NT2/D1 (cell line): Measurements from ENCODE around the gene HK3.

DNA sequence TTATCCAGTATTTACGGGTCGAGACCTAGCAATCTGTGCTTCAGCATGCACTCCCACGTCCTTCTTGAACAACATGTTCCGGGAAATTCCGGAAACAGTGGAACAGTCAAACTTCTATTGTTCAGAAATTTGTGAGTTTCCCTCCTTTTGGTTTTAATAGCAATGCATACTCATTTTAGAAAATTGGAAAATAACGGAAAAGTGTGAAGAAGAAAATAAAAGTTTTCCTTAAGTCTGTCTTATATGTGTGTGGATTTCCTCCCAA, 490 bp upstream of the BOD1 start:
- RRBS, 2 experiments: no CpG with 5 or more reads among the region's 6 CpGs

DNA sequence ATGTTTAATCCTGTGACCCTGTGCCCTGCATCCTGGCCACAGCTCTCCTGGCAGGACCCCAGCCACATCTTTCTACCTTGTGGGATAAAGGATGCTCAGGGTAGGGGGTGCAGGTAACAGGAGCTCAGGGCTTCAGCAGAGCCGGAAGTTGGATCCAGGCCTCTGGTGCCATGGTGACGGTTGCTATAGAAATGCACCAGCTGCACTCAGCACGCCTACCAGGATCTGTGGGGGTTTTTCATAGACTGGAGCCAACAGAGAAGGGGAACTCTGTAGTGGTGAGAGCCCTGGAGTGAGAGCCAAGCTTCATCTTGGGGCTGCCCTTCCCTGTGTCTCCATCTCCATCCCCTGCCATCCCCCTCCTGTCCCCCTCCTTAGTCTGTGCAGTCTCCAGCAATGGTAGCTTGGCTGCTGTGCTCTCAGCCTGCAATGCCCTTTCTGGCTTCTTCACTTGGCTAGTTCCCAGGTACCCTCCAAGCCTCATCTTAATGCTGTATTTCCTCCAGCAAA, 27.5 kb upstream of the BOD1 start:
- RRBS, 2 experiments: no CpG with 5 or more reads among the region's 3 CpGs

GRCh38 chr5:173762872-173763286, 125.3 kb upstream of the CPEB4 start:
- RRBS, 2 experiments: no CpG with 5 or more reads among the region's 7 CpGs

- RRBS, 2 experiments: 89 to 95% methylated on average over 3 of the region's 7 CpGs
These were observed 62.9 kb upstream of the CPEB4 start for GRCh38 chr5:173825240-173825561.

GRCh38 chr5:173859638-173860088, 28.5 kb upstream of the CPEB4 start:
- RRBS, 2 experiments: no CpG with 5 or more reads among the region's 2 CpGs

- RRBS, 2 experiments: no CpG with 5 or more reads among the region's 2 CpGs
These were observed 20.5 kb downstream of the CPEB4 start for GRCh38 chr5:173908395-173909256.

- RRBS, 2 experiments: no CpG with 5 or more reads among the region's 3 CpGs
These were observed 121.5 kb downstream of the NSG2 start for GRCh38 chr5:174167074-174167278.

DNA sequence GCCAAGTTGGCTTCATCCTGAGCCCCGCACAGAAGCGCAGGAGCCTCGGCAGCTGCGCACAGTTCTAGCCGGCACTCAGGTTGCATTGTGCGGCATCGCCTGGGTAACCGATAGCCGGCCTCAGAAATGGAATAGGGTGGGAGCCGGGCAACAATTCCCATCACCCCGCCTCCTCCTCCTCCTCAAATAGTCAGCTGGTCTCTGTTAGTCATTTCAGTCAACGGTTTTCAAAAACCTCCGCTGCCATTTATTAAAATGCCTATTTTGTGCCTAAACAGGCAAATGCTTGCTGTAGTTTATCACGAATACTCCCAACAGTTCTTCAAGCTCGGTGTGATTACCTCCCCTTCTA, 15.8 kb upstream of the MSX2 start:
- RRBS, 2 experiments: 95 to 99% methylated on average over 3 of the region's 15 CpGs

DNA sequence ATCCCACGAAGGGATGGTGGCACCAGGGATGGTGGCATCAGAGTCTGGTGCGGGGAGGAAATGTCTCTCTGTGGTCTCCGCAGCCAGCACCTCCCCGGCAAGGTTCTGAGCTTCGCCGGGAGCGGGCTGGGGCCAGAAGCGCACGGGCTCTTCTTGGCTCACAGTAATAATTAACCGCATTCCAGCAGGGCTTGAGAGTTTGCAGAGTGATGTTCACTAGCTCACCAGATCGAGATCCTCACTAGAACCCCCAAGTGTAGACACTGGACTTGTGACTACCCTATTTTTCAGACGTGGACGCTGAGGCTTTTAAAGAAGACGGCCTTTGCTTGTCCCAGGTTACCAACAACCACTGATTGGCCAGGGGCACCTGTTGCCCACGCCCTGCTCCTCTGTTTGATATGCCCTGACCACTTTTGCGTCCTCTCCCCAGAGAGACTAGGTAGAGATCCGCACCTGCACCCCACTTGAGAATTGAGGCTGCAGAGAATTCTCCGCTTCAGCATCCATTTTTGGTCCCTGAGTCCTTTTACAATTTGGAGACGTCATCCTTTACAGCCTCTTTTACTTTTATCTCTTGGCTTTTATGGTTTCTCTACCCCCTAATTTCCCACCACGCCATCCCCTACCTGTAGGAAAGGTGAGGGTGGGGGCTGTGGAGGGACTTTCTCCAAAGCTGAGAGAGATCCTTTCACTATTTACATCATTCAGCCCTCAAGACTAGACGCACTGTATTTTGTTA, 1.4 kb downstream of the MSX2 start:
- RRBS, 2 experiments: 0 to 6% methylated on average over 3 of the region's 21 CpGs

GRCh38 chr5:175871851-175872389, 542 bp downstream of the CPLX2 start:
- RRBS, 2 experiments: 0 to 2% methylated on average over 9 to 17 of the region's 49 CpGs

- RRBS, 2 experiments: no CpG with 5 or more reads among the region's 16 CpGs
These were observed 51.9 kb downstream of the SIMC1 start for GRCh38 chr5:176289795-176290768.

GRCh38 chr5:176324323-176324729, 37.2 kb downstream of the KIAA1191 start:
- RRBS, 2 experiments: no CpG with 5 or more reads among the region's 3 CpGs

- RRBS, 2 experiments: no CpG with 5 or more reads among the region's 7 CpGs
These were observed 7.7 kb downstream of the HIGD2A start for GRCh38 chr5:176396113-176396841.

DNA sequence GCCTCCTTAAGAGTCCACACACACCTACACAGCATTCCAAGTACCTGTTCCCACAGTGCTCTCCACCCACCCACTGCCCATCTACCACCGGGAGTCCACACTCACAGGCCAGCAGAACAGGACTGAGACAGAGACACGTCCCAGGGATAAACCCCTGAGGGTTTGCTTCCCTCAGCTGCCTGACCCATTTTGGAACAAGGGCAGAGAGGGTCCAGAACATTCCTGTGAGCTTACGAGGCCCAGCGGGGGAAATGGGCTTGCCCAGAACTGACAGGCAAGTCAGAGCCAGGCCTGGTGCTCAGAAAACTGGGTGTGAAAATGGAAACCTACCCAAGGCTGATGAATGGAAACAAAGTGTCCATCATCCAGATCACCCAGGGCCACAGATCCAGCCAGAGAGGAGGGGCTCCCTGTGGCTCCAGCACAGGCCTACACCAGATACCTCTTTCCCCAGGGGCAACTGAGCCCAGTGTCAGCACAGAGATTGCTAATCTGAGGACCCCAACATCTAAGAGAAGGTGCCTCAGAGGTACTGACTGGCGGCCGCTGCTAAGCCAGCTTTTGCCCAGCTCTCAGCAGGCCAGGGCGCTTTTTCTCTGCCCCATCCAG, 3.2 kb downstream of the CLTB start:
- RRBS, 2 experiments: no CpG with 5 or more reads among the region's 7 CpGs

DNA sequence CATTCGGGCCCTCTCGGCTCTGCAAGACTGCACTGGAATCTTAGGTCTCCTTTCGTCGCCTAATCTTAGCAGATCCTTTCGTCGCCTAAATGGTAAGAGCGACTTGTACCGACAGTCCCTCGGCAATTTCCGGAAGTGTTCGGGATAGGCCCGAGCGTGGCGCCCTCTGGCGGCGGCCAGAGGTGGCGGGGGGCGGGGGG, 207 bp upstream of the FAF2 start:
- RRBS, 2 experiments: 0 to 3% methylated on average over 5 of the region's 18 CpGs

GRCh38 chr5:176619316-176619657, 9.3 kb upstream of the GPRIN1 start:
- RRBS, 2 experiments: 2% methylated on average over 6 of the region's 20 CpGs

- RRBS, 2 experiments: no CpG with 5 or more reads among the region's 11 CpGs
These were observed 2.9 kb downstream of the TSPAN17 start for GRCh38 chr5:176650167-176650595.

DNA sequence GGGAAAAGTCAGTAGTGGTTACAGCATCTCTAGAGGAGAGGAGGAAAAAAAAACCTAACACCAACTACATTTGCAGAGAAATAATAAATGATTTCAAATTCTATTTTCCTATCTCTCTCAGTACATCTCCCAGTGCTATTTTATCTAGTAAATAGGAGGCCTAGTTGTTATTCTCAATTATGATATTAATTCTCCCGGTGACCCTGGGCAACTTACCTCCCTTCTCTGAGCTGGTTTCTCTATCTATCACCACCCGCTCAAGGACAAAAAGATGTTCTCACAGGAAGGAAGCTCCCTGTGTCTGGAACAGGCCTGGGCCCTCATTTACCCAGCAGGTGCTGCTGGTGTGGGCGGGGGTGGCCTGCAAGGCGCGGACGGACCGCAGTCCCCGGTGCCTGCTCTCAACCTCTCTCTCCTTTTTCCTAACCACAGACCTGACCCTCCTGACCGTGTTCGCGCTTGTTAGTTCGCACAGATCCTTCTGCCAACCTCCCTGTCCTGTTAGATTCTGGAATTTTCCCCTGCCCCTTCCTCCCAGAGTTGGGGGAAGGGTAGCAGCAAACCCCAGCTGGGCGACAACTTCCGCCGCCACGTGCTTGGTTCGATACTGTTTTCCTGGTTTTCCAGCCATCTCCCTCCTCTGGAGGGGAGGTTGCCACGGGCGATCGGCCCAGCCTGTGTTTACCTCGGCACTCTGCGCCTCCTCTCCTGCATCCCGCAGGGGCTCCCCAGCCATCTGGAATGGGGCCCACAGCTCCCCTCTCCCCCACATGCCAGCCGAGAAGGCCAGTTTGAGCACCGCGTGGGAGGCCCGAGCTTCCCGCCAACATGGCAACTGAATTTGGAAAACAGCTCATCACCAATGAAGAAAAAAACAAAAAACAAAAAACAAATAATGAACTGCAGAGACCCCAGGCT, 70.9 kb upstream of the UNC5A start:
- RRBS, 2 experiments: no CpG with 5 or more reads among the region's 28 CpGs

GRCh38 chr5:176899246-176900017, at the start of gene HK3:
Gene HK3 (minus strand): TSS chr5:176899346.
- RRBS, 2 experiments: no CpG with 5 or more reads among the region's 12 CpGs

DNA sequence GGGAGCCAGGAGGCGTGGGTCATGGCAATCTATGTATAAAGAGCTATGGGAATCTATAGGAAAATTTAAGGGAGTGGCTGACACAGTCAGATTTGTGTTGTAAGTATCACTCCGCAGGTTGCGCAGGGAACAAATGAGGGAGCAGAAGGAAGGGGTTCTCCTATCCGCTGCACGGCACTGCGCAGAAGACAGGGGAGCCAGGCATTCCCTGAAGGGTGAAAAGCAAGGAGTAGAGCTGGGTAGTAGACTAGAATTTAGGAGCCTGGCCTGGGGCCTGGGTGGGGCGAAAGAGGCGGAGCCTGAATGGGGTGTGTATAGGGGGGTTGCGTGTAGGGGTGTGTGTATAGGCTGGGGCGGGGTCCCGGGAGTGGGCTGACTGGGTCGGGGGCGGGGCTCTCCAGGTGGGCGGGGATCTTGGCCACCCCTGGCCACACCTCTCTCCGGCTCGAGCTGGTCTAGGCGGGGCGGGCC, 383 bp upstream of the FGFR4 start:
- RRBS, 2 experiments: 3 to 4% methylated on average over 7 of the region's 18 CpGs